K562 (cell line): ENCODE measurements around a stretch of chr6.

GRCh38 chr6:109449567-109450247, 5.9 kb downstream of the MICAL1 start:
- RAMPAGE, long total RNA = no peak
- RRBS = no CpG with 5 or more reads among the region's 10 CpGs
PRO-cap:
- standard = no peak
- CoPRO, capped RNA only, 2 experiments = no peak in any of the 2 experiments
- CoPRO, capped and uncapped RNA, 2 experiments = no peak in any of the 2 experiments
- CoPRO, uncapped RNA only, 2 experiments = peak in 1 of 2 experiments; most common plus-strand start chr6:109450146 (in 1); most common minus-strand start chr6:109449847 (in 1)
CAGE:
- cytosol, long polyA plus RNA = no peak
- long polyA plus RNA = no peak
- nucleolus, long total RNA = no peak
- nucleus, long polyA plus RNA = no peak

DNA sequence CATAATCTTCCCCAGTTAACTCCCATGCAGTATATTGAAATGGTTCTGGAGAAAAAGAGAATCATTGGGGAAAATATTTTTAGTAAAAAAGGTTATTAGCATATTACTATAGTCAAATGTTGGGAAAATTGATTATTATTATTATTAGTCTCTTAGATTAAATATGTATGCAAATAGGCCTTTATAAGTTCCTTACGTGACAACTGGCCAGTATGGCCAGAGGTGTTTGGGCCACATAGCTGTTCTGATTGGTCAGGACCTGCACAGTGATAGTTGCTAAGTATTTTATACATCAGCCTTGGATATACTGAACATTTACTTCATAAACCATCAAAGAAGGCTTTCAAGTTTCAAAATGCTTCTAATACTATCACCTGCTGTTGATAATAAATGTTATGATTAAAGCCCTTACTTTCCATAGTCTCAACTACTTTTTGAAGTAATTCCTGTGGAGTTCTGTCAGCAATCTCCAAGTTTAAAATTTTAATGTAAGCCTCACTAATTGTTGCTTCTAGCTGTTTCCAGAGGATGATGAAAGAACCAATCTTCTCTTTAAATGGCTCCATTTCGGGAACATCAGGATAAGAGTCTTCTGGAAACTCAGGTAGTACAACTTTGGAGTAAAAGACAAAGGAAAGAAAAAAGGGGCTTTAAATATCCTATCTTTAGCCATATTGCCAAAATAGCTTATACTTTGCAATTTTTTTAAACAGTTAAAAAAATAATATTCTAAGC, 80.8 kb upstream of the ZBTB24 start:
- RAMPAGE, long total RNA = no peak
- RRBS = no CpG with 5 or more reads among the region's 2 CpGs
PRO-cap:
- standard = no peak
- CoPRO, capped RNA only, 2 experiments = no peak in any of the 2 experiments
- CoPRO, capped and uncapped RNA, 2 experiments = no peak in any of the 2 experiments
- CoPRO, uncapped RNA only, 2 experiments = no peak in any of the 2 experiments
CAGE:
- cytosol, long polyA plus RNA = no peak
- long polyA plus RNA = no peak
- nucleolus, long total RNA = no peak
- nucleus, long polyA plus RNA = no peak

DNA sequence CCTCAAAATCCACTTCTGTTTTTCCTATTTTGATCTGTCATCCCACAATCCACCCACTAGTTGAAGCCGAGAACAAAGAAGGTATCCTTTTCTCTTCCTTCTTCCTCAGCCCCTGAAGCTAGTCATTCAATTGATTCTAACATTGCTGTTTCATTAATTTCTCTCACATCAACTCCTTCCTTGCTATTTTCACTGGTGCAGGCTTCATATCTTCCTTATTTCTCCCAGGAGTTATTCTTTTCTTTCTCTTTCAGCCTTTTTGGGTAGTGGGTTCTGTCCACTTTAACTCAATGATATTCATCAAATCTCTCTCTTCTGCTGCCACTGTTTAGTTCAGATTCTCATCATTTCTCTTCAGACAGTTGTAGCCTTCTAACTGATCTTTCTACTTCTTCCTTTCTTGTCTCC, 2.2 kb downstream of the CDC40 start:
- RAMPAGE, long total RNA = no peak
- RRBS = no CpG with 5 or more reads among the region's 1 CpG
PRO-cap:
- standard = no peak
- CoPRO, capped RNA only, 2 experiments = no peak in any of the 2 experiments
- CoPRO, capped and uncapped RNA, 2 experiments = no peak in any of the 2 experiments
- CoPRO, uncapped RNA only, 2 experiments = no peak in any of the 2 experiments
CAGE:
- cytosol, long polyA plus RNA = no peak
- long polyA plus RNA = no peak
- nucleolus, long total RNA = no peak
- nucleus, long polyA plus RNA = no peak

- RAMPAGE, long total RNA = no peak
- RRBS = 0% methylated on average over 3 of the region's 28 CpGs
PRO-cap:
- standard = no peak
- CoPRO, capped RNA only, 2 experiments = no peak in any of the 2 experiments
- CoPRO, capped and uncapped RNA, 2 experiments = no peak in any of the 2 experiments
- CoPRO, uncapped RNA only, 2 experiments = no peak in any of the 2 experiments
CAGE:
- cytosol, long polyA plus RNA = no peak
- long polyA plus RNA = no peak
- nucleolus, long total RNA = no peak
- nucleus, long polyA plus RNA = no peak
These were observed 28.6 kb downstream of the METTL24 start for GRCh38 chr6:110329053-110330364.

DNA sequence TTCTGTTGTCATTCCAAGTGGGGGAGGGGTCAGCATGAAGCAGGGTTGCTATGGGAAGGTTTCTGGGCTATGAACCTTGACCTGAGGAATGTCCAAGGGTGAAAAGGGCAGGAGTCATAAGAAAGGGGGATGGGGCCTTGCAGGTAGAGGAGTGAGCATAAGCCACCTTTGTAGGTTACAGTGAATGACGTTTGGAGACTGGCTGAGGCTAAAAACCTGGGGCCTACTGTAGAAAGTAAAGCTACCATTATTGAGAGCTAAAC, 3.0 kb downstream of the METTL24 start:
- RAMPAGE, long total RNA = no peak
- RRBS = no CpG with 5 or more reads among the region's 1 CpG
PRO-cap:
- standard = no peak
- CoPRO, capped RNA only, 2 experiments = no peak in any of the 2 experiments
- CoPRO, capped and uncapped RNA, 2 experiments = no peak in any of the 2 experiments
- CoPRO, uncapped RNA only, 2 experiments = no peak in any of the 2 experiments
CAGE:
- cytosol, long polyA plus RNA = no peak
- long polyA plus RNA = no peak
- nucleolus, long total RNA = no peak
- nucleus, long polyA plus RNA = no peak

GRCh38 chr6:110541497-110542094, 65.2 kb upstream of the SLC22A16 start:
- RAMPAGE, long total RNA = no peak
- RRBS = no CpG with 5 or more reads among the region's 6 CpGs
PRO-cap:
- standard = no peak
- CoPRO, capped RNA only, 2 experiments = no peak in any of the 2 experiments
- CoPRO, capped and uncapped RNA, 2 experiments = no peak in any of the 2 experiments
- CoPRO, uncapped RNA only, 2 experiments = no peak in any of the 2 experiments
CAGE:
- cytosol, long polyA plus RNA = no peak
- long polyA plus RNA = no peak
- nucleolus, long total RNA = no peak
- nucleus, long polyA plus RNA = no peak

DNA sequence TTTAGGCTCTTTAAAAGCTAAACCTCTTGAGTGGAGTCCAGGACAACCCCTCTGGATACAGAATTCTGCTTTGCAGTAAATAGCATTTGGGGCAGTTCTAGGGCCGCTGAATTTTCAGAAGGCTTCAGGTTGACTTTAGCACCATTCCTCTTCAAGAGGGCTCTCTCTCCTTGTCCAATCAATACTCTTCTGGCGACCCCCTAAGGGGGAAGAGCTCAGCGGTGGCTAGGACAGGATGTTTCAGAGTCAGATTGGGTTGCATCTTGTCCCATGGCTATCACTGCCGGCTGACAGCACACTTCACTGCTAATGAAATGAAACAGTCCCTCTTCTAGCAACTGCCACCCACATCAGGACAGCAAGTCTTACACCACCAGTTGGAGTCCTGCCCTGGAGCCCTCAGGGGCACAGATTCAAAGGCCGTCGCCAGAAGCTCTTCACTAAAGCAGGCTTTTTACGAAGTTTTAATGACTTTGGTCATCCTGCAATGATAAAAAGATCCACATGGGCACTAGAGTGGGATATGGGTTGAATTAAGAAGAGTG, 65.9 kb upstream of the SLC22A16 start:
- RAMPAGE, long total RNA = no peak
- RRBS = no CpG with 5 or more reads among the region's 7 CpGs
PRO-cap:
- standard = no peak
- CoPRO, capped RNA only, 2 experiments = no peak in any of the 2 experiments
- CoPRO, capped and uncapped RNA, 2 experiments = no peak in any of the 2 experiments
- CoPRO, uncapped RNA only, 2 experiments = no peak in any of the 2 experiments
CAGE:
- cytosol, long polyA plus RNA = no peak
- long polyA plus RNA = no peak
- nucleolus, long total RNA = no peak
- nucleus, long polyA plus RNA = no peak

- RAMPAGE, long total RNA = no peak
- RRBS = no CpG with 5 or more reads among the region's 4 CpGs
PRO-cap:
- standard = no peak
- CoPRO, capped RNA only, 2 experiments = no peak in any of the 2 experiments
- CoPRO, capped and uncapped RNA, 2 experiments = no peak in any of the 2 experiments
- CoPRO, uncapped RNA only, 2 experiments = no peak in any of the 2 experiments
CAGE:
- cytosol, long polyA plus RNA = no peak
- long polyA plus RNA = no peak
- nucleolus, long total RNA = no peak
- nucleus, long polyA plus RNA = no peak
These were observed 113.4 kb upstream of the SLC22A16 start for GRCh38 chr6:110589744-110590358.

DNA sequence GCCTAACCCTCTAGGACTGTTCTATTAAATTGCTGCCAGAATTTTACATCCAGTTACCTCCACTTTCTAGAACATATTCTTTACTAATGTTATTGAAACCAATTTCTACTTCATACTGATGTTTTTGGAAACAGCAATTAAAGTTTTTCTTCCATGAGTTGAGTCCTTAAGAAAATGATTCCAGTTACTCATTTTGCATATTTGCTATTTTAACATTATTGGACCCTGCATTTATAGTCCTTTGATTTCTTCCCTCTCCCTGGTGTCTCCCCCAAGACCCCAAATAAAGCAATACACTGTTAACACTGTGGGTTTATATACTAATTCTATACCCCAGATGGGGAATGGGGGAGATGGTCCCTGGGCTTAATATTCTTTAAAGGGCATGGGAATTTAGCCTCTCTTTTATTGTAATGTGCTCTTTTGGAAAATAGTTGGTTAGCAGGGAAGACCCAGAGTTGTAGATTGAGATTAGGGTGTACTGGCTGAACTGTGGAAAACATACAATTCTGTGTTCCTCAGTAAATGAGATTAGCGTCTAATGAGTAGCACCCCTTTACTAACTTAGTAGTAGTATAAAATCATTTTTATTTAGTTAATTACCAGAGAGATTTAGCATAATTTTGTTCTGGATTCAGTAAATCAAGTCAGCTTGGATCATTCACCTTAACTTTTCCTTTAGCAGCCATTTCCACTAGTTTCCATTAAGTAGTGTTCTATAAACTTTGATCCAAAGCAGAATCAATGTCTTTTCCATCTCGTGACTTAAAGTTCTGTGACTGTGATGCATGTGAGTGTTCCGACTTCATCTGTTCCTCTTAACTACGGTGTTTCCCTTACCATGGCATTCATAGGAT, 19.7 kb downstream of the AMD1 start:
- RAMPAGE, long total RNA = no peak
- RRBS = no CpG with 5 or more reads among the region's 4 CpGs
PRO-cap:
- standard = no peak
- CoPRO, capped RNA only, 2 experiments = no peak in any of the 2 experiments
- CoPRO, capped and uncapped RNA, 2 experiments = no peak in any of the 2 experiments
- CoPRO, uncapped RNA only, 2 experiments = peak in 2 of 2 experiments; most common plus-strand start position 413 of the sequence (in 2); most common minus-strand start position 466 of the sequence (in 1)
CAGE:
- cytosol, long polyA plus RNA = no peak
- long polyA plus RNA = no peak
- nucleolus, long total RNA = no peak
- nucleus, long polyA plus RNA = no peak

- RAMPAGE, long total RNA = no peak
- RRBS = no CpG with 5 or more reads among the region's 5 CpGs
PRO-cap:
- standard = no peak
- CoPRO, capped RNA only, 2 experiments = no peak in any of the 2 experiments
- CoPRO, capped and uncapped RNA, 2 experiments = no peak in any of the 2 experiments
- CoPRO, uncapped RNA only, 2 experiments = no peak in any of the 2 experiments
CAGE:
- cytosol, long polyA plus RNA = no peak
- long polyA plus RNA = no peak
- nucleolus, long total RNA = no peak
- nucleus, long polyA plus RNA = no peak
These were observed 110.2 kb downstream of the REV3L start for GRCh38 chr6:111372508-111373519.

DNA sequence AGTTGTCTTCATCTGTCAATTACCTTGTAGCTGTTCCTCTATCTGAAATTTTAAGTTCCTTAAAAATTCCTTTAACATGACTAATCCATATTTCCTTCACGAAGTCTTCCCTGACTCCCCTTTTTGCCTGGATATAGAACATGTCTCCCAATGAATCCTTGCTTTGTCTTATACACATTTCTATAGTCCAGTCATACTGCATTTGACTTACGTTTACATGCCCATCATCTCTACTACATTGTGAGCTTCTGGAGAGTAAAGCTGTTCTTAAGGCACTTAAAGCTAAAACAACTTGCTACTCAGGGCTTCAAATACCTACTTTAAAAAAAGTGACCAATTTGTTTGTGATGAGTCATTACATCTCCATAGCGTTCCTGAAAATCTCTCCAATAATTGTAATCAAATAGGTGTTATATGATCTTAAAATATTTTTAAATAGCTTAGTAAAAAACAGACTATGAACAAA, 4.9 kb downstream of the REV3L start:
- RAMPAGE, long total RNA = no peak
- RRBS = no CpG with 5 or more reads among the region's 3 CpGs
PRO-cap:
- standard = no peak
- CoPRO, capped RNA only, 2 experiments = no peak in any of the 2 experiments
- CoPRO, capped and uncapped RNA, 2 experiments = no peak in any of the 2 experiments
- CoPRO, uncapped RNA only, 2 experiments = no peak in any of the 2 experiments
CAGE:
- cytosol, long polyA plus RNA = no peak
- long polyA plus RNA = no peak
- nucleolus, long total RNA = no peak
- nucleus, long polyA plus RNA = no peak

GRCh38 chr6:111483999-111485040, 1.3 kb upstream of the REV3L start:
- RAMPAGE, long total RNA = no peak
- RRBS = no CpG with 5 or more reads among the region's 37 CpGs
PRO-cap:
- standard = bidirectional peak, plus-strand start at chr6:111484243, minus-strand start at chr6:111484120; unidirectional peak, minus-strand start at chr6:111484812
- CoPRO, capped RNA only, 2 experiments = peak in 2 of 2 experiments; most common plus-strand start chr6:111484243 (in 2); most common minus-strand start chr6:111484120 (in 1)
- CoPRO, capped and uncapped RNA, 2 experiments = peak in 1 of 2 experiments; most common plus-strand start chr6:111484243 (in 1); most common minus-strand start chr6:111484086 (in 1)
- CoPRO, uncapped RNA only, 2 experiments = no peak in any of the 2 experiments
CAGE:
- cytosol, long polyA plus RNA = no peak
- long polyA plus RNA = no peak
- nucleolus, long total RNA = no peak
- nucleus, long polyA plus RNA = no peak

DNA sequence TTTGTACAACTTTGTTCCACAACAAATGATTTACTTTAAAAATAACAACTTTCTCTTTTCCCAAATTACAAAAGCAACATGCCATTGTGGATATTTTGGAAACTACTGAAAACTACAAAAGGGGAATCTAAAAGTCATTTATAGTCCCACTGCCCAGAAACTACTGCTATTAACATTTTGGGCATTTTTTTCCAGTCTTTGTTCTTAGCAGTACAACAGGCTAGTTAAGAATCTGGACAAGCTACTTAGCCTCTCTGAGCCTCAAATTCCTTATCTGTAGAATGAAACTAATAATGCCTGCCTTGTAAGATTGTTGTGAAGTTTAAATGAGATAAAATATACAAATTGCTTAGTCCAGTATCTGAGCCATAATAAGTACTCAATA, 61.1 kb upstream of the REV3L start:
- RAMPAGE, long total RNA = no peak
PRO-cap:
- standard = no peak
- CoPRO, capped RNA only, 2 experiments = no peak in any of the 2 experiments
- CoPRO, capped and uncapped RNA, 2 experiments = no peak in any of the 2 experiments
- CoPRO, uncapped RNA only, 2 experiments = no peak in any of the 2 experiments
CAGE:
- cytosol, long polyA plus RNA = no peak
- long polyA plus RNA = no peak
- nucleolus, long total RNA = no peak
- nucleus, long polyA plus RNA = no peak

- RAMPAGE, long total RNA = no peak
- RRBS = no CpG with 5 or more reads among the region's 5 CpGs
PRO-cap:
- standard = no peak
- CoPRO, capped RNA only, 2 experiments = no peak in any of the 2 experiments
- CoPRO, capped and uncapped RNA, 2 experiments = no peak in any of the 2 experiments
- CoPRO, uncapped RNA only, 2 experiments = no peak in any of the 2 experiments
CAGE:
- cytosol, long polyA plus RNA = no peak
- long polyA plus RNA = no peak
- nucleolus, long total RNA = no peak
- nucleus, long polyA plus RNA = no peak
These were observed 17.7 kb upstream of the TRAF3IP2 start for GRCh38 chr6:111623356-111623895.

- RAMPAGE, long total RNA = no peak
- RRBS = no CpG with 5 or more reads among the region's 6 CpGs
PRO-cap:
- standard = no peak
- CoPRO, capped RNA only, 2 experiments = no peak in any of the 2 experiments
- CoPRO, capped and uncapped RNA, 2 experiments = no peak in any of the 2 experiments
- CoPRO, uncapped RNA only, 2 experiments = no peak in any of the 2 experiments
CAGE:
- cytosol, long polyA plus RNA = no peak
- long polyA plus RNA = no peak
- nucleolus, long total RNA = no peak
- nucleus, long polyA plus RNA = no peak
These were observed 22.9 kb upstream of the TRAF3IP2 start for GRCh38 chr6:111628427-111629059.

DNA sequence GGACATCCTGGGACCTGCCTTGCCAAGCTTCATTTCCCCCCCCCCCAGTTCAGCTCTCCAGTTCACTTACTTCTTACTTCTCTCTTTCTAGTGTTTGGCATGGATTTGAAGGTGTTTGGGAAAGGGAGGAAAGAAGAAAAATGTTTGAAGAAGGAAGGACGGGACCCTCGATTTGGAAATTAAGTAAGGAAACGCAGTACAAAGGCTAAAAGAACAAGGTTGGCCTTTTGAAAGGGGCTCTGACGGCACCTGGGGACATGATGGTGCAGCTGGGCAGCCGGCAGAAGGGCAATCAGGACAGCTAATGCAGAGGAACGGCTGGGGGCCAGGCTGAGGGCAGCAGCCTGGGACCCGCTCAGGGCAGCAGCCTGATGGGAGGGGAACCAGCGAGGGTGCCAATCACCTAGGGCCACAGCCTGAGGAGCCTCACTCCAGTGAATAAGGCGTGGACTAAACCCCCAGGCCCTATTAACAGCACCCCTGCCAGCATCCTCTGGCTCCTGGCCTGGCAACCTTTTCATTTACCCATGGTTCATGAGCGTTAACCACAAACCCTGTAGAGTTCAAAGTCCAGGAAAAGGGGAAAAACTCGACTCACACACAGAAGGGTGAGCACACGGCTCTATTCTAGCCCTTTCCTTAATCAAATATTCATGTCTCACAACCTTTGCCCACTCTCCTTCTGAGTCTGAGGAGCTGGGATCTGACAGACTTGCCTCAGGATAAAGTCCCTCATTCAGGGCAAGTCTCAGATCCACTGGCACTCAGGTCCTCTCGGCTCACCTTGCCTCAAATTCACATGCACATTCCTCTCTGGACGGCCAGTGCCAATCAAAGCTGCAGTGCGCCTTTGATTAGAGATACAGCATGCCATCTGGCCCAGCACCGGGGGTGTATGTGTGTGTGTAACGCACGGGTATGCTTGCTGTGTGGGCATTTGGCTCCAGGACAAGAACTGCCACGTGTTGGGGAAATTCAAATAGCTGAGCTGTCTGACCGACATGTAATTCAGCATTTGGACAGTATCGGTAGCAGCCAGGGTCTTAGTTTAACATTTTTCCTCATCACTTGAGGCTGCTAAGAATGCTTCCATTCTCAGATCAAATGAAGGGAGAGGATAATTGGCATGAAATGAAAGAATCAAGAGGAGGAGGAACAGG, 86.8 kb upstream of the TRAF3IP2 start:
- RAMPAGE, long total RNA = no peak
- RRBS = no CpG with 5 or more reads among the region's 21 CpGs
PRO-cap:
- standard = no peak
- CoPRO, capped RNA only, 2 experiments = no peak in any of the 2 experiments
- CoPRO, capped and uncapped RNA, 2 experiments = no peak in any of the 2 experiments
- CoPRO, uncapped RNA only, 2 experiments = no peak in any of the 2 experiments
CAGE:
- cytosol, long polyA plus RNA = no peak
- long polyA plus RNA = no peak
- nucleolus, long total RNA = no peak
- nucleus, long polyA plus RNA = no peak

GRCh38 chr6:111713021-111713947, 107.6 kb upstream of the TRAF3IP2 start:
- RAMPAGE, long total RNA = no peak
- RRBS = no CpG with 5 or more reads among the region's 7 CpGs
PRO-cap:
- standard = no peak
- CoPRO, capped RNA only, 2 experiments = no peak in any of the 2 experiments
- CoPRO, capped and uncapped RNA, 2 experiments = no peak in any of the 2 experiments
- CoPRO, uncapped RNA only, 2 experiments = no peak in any of the 2 experiments
CAGE:
- cytosol, long polyA plus RNA = no peak
- long polyA plus RNA = no peak
- nucleolus, long total RNA = no peak
- nucleus, long polyA plus RNA = no peak